Renal cortical epithelial cell (primary cell): Measurements from ENCODE around the gene TFF3.

DNA sequence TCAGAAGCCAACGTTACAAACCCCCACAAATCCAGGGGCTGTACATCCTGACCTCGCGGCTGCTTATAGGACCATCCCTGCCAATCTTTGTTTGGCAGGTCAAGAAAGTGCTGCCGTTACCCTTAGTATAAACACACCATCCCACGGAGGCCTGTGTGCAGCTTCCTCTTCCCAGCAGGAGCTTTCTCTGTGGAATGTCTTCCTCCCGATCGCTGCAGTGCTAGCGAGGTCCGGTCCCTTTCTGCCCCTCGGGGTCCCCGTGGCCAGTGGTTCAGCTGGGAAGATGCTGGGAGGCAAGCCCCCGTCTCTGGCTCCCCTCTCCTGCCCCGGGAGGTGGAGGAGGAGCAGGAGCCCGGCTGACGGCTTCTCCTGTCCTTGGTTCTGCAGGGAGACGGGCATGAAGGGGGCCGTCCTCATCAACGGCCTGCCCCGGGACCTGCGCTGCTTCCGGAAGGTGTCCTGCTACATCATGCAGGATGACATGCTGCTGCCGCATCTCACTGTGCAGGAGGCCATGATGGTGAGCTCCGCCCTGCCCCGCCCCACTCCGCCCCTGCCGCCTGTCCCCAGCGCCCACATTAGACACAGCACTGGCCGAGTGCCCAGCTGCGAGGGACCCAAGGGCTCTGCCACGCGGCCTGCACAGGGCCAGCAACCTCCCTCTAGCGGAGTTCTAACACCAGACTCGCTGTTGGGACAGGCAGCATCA is 42.1 kb downstream of the TFF3 start:
- RRBS: 76% methylated on average over 10 of the region's 33 CpGs

DNA sequence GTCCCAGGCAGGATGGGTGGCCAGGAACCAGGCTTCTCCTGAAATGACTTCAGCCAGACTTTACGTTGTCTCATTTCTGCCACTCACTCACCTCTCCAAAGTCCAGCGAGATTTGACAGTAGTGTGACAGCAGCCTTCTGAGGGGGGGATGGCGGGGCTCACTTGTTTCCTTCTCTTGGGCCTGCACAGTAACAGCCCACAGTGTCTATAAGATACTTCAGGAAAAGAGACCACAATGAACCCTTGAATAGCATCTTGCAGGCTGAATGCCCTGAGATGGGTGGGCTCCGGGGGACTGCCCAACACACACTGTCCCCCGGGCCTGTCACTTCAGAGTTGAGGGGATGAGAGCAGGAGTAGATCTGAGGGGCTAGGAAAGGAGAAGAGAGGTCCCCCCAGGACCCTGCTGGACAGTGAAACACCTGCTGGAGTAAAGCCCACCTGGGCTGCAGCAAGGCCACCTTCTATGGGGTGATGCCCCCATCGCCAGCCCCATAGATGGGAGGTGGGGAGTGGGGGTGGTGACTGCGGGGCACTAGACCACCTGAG is 32.1 kb downstream of the TFF3 start:
- RRBS: no CpG with 5 or more reads among the region's 7 CpGs

DNA sequence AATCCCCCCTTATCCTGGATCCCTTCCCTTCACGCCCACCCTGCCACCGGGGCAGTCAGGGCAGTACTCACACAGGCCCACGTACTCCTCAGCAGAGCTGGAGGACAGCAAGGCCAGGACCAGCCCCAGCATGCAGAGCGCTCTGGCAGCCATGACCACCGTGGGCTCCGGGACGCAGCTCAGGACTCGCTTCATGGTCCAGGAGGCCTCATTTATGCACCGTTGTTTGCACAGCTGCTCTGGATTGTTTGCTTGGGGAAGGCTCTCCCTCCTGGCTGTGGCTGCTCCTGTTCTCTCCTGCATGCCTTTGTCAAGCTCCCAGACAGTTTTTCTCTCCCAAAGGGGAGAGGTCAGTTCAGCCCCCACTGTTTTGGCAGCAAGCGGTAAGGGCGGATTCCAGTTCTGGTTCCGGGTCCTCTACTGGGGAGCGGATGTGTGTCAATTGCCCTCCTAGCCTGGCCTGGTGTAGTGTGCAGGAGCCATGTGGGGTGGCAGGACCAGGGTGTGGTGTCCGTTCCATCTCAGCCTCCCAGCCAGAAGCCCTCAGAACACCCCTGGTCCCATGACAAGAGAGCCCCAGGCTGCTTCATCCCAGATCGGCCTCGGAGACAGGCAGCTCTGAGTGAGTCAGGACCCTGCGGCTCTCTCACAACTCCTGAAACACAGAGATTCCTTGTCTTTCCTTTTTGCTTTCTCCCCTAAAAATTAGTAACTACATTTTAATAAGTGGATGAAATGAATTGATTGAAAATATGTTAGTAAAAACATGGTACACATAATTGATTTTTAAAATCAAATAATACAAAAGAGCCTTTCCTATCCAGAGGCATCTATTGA is at the start of gene TFF3:
Gene TFF3 (minus strand): TSS at position 188 of the 837 bp plus-strand sequence.
- RRBS: no CpG with 5 or more reads among the region's 17 CpGs

- RRBS: no CpG with 5 or more reads among the region's 10 CpGs
Measured at GRCh38 chr21:42404590-42405081, 934 bp downstream of the UBASH3A start.

- RRBS: no CpG with 5 or more reads among the region's 12 CpGs
Measured at GRCh38 chr21:42424760-42425601, 21.3 kb downstream of the UBASH3A start.

DNA sequence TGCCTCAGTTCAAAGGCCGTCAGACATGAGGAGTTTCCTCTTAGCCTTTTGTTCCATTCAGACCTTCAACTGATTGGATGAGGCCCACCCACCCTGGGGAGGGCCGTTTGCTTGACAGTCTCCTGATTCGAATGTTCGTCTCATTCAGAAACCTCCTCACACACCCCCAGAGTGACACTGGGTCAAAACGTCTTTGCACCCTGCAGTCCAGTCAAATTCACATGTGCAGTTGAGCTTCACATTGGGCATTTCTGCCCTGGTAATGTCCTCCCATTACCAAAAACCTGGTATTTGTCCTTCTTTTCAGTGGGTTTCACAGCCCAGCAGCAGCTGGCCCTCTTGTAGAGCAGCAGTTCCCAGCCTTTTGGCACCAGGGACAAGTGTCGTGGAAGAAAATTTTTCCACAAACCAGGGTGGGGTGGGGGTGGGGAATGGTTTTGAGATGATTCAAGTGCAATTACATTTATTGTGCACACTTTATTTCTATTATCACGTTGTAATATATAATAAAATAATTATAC is 40.1 kb downstream of the RSPH1 start:
- RRBS: no CpG with 5 or more reads among the region's 7 CpGs

DNA sequence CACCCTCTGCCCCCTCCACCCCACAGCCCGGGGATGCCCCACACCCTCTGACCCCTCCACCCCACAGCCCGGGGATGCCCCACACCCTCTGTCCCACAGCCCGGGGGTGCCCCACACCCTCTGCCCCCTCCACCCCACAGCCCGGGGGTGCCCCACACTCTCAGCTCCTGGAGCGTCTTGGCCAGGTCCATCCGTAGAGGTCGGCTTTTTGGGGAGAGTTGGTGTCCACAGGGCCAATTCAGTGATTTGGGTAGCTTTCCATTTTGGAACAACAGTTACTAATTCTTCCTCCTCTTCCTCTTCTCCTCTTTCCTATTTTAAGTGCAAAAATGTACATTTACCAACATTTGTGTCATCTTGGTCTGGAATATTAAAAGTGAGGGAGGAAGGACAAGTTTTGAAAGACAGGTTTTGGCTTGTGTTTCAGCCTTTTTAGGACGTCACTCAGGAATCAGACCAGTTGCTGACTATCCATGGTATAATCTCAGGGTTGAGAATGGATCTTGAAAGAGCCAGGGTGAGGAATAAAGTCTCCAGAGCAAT is 18.8 kb downstream of the RSPH1 start:
- RRBS: no CpG with 5 or more reads among the region's 8 CpGs

GRCh38 chr21:42661599-42662087 is 8.2 kb downstream of the PDE9A start:
- RRBS: no CpG with 5 or more reads among the region's 16 CpGs

- RRBS: no CpG with 5 or more reads among the region's 41 CpGs
Measured at GRCh38 chr21:42684927-42685574, 31.6 kb downstream of the PDE9A start.

DNA sequence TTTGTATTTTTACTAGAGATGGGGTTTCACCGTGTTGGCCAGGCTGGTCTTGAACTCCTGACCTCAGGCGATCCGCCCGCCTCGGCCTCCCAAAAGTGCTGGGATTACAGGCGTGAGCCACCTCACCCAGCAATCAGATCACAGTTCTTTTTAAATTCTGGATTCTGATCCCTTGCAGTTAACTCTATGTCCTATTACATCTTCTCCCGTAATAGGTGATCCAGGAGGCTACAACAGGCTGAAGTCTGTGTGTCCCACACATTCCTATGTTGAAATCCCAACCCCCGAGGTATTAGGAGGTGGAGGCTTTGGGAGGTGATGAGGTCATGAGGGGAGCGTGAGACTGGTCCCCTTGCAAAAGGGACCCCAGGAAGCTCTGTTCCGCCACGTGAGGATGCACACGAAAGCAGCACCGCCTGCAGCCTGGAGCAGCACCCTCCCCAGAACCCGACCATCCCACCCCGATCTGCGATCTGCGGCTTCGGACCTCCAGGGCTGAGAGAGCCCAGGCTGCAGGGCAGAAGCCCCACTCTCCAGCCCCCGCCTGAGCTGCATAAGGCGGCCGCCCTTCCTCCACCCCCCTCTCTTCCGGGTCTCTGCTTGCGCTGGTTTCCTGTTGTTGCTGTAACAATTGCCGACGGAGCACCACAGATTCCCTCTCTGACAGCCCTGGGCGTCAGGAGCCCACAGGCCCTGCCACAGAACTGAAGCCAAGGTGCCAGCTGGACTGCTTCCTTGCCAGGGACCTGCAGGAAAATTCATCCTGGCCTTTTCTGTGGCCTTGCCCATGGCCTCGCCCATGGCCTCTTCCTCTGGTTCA is 95.7 kb downstream of the WDR4 start:
- RRBS: no CpG with 5 or more reads among the region's 27 CpGs

GRCh38 chr21:42840323-42841550 is 38.6 kb downstream of the WDR4 start:
- RRBS: no CpG with 5 or more reads among the region's 25 CpGs

DNA sequence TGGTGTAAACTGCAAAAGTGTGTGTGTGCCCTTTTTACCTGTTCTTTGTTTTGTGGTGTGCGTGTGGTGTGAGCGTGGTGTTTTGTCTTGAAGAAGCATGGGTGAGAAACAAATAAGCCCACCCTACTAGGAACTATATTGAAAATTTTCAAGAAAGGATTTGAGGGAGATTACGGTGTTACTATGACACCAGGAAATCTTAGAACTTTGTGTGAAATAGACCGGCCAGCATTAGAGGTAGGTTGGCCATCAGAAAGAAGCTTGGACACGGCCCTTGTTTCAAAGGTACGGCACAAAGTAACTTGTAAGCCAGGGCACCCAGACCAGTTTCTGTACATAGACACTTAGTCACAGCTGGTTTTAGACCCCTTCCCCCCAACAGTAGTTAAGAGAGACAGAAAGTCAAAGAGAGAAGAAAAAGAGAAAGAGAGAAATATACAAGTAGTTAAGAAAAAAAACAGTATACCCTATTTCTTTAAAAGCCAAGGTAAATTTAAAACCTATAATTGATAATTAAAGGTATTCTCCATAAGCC is 7.6 kb upstream of the ERVH48-1 start:
- RRBS: no CpG with 5 or more reads among the region's 6 CpGs

DNA sequence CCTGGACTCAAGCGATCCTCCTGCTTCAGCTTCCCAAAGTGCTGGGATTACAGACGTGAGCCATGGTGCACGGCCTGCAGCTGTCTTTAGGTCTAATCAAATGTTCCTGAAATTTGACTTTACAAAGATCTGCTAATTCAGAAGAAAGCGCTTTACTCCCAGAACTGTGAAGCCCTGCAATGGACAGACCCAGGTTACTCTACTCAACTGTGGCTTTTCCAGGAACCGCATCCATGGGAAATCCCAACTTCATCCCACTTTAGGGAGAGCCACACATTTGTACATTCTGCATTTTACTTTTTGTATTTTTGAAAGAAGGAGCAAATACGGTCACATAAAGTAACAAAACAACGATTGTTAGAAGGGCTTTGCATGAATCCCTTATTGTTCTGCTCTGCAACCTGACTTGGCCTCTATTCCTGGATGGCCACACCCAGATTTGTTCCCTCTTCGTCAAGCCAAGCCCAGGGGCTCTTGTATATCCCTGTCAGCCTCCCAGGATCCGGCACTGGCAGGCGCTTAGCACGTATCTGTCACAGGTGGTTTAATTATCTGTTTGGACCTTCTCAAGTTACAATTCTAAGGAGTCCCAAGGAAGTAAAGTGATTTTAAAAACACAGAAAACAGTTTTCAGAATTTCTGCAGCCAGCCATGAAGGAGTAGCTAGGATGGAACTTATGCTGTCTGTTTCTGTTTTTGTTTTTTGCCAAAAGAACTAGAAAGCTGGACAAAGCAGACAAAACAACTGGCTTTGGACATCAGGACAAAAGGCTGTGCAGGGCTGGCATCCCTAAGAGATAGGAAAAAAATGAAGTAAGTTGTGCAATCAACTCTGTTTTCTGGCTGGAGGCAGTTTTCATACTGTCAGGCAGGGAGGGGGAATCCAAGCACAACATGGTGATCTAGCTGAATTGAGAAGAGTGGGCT is 28.0 kb downstream of the CRYAA start:
- RRBS: no CpG with 5 or more reads among the region's 11 CpGs

DNA sequence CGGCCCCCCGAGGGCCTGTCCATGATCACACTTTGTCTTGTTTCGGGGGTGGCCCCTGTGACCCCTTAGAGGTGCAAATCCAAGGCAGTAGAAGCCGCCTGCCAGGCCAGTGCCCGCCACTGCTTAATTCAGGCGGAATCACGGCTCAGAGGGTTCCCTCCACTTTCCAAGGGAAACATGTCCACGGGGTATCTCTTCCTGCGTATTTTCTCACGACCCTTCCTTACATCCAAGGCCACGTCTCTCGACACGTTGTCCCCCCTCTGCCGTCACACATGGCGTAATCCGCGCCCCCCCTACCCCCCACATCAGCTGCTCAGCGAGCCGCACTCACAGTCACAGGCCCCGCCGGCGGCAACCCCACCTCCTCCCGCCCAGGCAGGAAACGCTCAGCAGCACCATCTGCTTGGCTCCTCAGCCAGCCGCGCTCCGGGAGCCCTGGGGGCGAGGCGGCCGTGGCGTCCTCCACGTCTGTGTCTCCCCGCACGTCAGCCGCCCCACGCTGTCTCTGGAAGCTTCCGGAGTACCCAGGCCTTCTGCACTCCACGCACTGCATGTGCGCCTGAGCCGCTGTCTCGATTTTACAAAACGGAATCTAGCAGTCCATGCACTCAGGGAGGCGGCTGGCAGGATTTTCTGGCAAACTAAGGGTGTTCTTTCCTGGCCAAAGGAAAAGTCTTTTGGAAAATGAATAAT is 64.7 kb downstream of the SIK1 start:
- RRBS: 8% methylated on average over 15 of the region's 43 CpGs

- RRBS: no CpG with 5 or more reads among the region's 10 CpGs
Measured at GRCh38 chr21:43603022-43603776, 38.2 kb downstream of the H2BC12L start.

DNA sequence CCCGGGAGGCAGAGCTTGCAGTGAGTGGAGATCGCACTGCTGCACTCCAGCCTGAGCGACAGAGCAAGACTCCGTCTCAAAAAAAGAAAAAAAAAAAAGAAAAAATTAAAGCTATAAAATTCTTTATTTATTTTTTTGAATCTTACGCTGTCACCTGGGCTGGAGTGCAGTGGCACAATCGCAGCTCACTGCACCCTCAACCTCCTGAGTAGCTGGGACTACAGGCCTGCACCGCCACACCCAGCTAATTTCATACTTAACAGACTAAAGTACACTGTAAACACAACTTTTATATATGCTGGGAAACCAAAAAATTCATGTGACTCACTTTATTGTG is 40.5 kb downstream of the HSF2BP start:
- RRBS: no CpG with 5 or more reads among the region's 7 CpGs

GRCh38 chr21:43687667-43688342 is 28.4 kb downstream of the RRP1B start:
- RRBS: no CpG with 5 or more reads among the region's 26 CpGs

DNA sequence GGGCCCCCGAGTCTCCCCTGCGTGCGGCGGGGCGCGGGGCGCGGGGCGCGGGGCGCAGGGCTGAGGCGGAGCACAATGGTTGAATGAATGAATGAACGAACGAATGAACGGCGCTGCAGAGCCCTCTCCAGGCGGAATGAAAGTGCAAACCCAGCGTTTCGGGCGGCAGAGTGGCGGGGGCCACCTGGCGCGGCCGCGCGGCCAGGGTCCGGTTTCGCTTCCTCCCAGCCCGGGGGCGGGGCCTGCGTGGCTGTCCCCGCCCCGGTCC is 192 bp upstream of the PDXK start:
- RRBS: no CpG with 5 or more reads among the region's 33 CpGs

- RRBS: no CpG with 5 or more reads among the region's 17 CpGs
Measured at GRCh38 chr21:43783190-43783758, 6.1 kb upstream of the RRP1 start.

DNA sequence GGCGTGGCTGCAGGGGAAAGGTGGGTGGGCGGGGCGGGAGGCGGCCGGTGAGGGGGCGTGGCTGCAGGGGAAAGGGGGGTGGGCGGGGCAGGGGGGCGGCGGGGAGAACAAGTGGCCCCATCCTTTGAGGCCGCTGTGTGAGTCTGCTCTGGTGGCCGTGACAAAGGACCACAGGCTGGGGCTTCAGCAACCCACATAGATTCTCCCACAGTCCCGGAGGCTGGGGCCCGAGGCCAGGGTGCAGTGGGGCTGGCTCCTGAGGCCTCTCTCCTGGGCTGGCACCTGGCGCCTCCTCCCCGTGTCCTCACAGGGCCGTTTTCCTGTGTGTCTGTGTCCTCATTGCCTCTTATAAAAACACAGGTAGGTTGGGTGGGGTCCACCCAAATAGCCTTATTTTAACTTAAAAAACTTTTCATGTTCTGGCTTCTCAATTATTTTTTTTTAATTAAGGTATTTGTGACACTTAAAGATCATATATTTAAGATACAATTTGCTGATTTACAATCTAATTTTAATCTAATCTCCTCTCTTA is 26.0 kb downstream of the RRP1 start:
- RRBS: no CpG with 5 or more reads among the region's 16 CpGs